ENCODE measurements around the genes BIK and TTLL12.

- PRO-cap, result bidirectional peak, plus-strand start at chr22:42343969, minus-strand start at chr22:42343840
- RRBS, result 5% methylated on average over 64 of the region's 141 CpGs
Measured at GRCh38 chr22:42343190-42344295, 73.1 kb upstream of the TCF20 start.

DNA sequence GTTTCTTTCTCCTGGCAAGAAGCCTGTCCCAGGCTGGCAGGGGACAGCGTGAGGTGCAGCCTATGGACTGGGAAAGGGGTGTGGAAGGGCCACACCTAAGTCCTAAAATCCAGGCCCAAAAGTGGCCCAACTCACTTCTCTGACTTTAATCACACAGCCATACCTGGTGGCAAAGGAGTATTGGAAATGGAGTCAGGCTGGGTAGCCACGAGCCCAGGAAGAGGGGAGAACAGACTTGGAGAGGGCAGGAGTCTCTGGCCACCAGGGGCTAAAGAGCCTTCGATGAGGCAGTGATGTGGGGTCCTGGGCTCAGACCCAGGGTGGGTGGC lies 11.0 kb downstream of the RRP7A start:
- PRO-cap, result no peak
- RRBS, result no CpG with 5 or more reads among the region's 3 CpGs

- PRO-cap, result no peak
- RRBS, result no CpG with 5 or more reads among the region's 24 CpGs
Measured at GRCh38 chr22:42564918-42565283, 11.1 kb downstream of the SERHL2 start.

DNA sequence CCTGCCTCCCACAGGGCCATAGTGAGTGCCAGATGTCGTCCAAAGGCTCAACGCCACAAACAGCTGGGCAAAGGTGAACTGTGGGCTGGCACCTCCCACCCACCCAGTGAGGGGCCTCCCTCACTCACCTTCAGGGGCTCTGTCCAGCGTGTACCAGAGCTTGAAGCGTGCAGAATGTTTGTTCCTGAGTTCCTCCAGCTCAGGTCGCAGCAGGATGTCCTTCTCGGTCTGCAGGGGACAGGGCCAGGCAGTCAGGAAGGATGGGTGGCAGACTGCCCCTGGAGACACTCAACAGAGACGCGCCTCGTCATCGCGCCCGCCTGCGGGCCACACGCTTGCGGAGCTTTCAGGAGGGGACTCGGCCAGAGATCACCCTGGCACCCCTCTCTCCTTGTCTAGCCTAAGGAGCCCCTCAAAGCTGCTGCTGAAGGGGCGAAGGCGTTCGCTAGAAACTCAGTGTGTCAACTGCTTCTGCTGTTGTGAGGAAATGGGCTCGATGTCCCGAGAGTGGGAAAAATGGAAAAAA lies 9.0 kb upstream of the POLDIP3 start:
- PRO-cap, result no peak
- RRBS, result no CpG with 5 or more reads among the region's 21 CpGs

DNA sequence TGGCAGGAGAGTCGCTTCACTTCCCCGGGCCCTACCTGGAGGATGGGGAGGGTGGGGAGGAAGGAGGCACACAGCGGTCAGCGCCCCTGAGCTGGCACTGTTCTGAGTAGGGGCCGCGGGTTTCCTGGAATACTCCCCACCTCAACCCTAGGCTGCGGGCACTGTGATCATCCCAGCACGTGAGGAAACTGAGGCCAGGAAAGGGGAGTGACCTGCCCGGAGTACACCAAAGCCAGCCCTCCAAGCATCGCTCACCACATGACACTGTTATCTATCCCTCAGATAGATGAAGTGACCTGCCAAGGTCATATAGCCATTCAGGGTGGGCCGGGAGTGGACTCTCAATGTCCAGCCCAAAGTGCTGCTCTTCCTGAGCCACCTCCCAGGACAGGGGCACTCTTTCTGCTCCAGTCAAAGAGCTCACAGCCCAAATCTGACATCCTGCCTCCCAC lies 3.4 kb upstream of the ATP5MGL start:
- PRO-cap, result no peak
- RRBS, result 100% methylated on average over 3 of the region's 11 CpGs

- PRO-cap, result no peak
- RRBS, result no CpG with 5 or more reads among the region's 18 CpGs
Measured at GRCh38 chr22:42699077-42699859, 21.4 kb downstream of the A4GALT start.

DNA sequence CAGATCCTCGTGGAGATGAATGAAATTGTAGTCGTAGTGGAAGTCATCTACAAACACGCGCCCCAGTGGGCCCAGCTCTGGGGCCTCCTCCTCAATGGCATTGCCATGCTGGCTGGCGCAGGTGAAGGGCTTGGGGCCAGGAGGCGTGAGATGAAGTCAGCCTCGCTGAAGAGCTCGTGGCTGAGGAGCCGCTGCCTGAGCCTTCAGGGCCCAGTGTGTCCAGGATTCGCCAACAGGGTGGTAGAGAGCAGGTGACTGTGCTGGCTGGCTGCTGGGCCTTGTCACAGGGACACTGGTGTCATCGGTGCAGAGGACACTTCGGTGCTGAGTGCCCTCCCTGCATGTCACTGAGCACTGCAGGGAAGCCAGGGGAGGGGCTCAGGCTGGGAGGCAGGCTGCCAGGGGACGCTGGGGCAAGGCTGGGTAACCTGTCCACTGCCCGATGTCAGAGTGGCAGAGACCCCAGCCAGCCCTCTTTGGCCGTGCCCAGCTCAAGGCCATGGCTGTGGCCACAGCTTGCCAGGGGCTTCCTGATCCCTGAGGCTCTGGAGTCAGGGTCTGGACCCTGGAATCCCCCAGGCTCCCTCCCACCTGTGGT lies 64.1 kb downstream of the ARFGAP3 start:
- PRO-cap, result no peak
- RRBS, result no CpG with 5 or more reads among the region's 15 CpGs

DNA sequence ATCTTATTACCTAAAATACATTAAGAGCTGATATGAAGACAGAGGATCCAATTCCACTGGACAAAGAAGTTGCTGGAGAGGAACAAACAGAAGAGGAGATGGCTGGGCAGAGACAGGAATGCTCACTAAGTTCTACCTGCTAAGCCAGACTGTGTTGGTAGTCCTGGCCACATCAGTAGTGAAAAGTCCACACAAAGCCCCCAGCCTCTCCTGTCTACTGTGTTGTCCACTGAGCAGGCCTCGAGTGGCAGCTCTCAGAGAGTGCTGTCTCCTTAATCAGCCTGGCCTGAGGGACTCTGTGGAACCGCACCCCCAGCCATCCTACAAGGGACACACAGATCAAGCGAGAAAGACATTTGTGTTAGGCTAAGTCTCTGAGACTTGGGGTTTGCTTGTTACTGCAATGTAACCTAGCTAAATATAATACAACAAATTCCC lies 71.0 kb downstream of the PACSIN2 start:
- PRO-cap, result no peak
- RRBS, result no CpG with 5 or more reads among the region's 3 CpGs

DNA sequence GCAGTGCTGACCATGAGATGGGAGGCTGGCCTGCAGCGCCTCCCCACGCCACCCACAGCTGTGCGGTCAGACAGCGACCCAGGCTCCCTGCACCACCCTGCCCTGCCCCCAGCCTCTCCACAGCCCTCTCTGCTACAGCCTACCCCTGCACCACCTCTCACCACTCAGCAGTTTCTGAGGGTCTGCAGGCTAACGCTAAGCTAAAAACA lies 44.2 kb downstream of the PACSIN2 start:
- PRO-cap, result no peak
- RRBS, result no CpG with 5 or more reads among the region's 5 CpGs

- PRO-cap, result no peak
- RRBS, result no CpG with 5 or more reads among the region's 9 CpGs
Measured at GRCh38 chr22:42974061-42974793, 40.7 kb downstream of the PACSIN2 start.

- PRO-cap, result unidirectional peak, plus-strand start at chr22:43110624; unidirectional peak, plus-strand start at chr22:43110750
- RRBS, result 2% methylated on average over 26 of the region's 62 CpGs
Measured at GRCh38 chr22:43110427-43111015, at the start of gene BIK. Gene BIK (plus strand): TSS chr22:43110750.

- PRO-cap, result no peak
- RRBS, result no CpG with 5 or more reads among the region's 11 CpGs
Measured at GRCh38 chr22:43114826-43115530, 4.4 kb downstream of the BIK start.

DNA sequence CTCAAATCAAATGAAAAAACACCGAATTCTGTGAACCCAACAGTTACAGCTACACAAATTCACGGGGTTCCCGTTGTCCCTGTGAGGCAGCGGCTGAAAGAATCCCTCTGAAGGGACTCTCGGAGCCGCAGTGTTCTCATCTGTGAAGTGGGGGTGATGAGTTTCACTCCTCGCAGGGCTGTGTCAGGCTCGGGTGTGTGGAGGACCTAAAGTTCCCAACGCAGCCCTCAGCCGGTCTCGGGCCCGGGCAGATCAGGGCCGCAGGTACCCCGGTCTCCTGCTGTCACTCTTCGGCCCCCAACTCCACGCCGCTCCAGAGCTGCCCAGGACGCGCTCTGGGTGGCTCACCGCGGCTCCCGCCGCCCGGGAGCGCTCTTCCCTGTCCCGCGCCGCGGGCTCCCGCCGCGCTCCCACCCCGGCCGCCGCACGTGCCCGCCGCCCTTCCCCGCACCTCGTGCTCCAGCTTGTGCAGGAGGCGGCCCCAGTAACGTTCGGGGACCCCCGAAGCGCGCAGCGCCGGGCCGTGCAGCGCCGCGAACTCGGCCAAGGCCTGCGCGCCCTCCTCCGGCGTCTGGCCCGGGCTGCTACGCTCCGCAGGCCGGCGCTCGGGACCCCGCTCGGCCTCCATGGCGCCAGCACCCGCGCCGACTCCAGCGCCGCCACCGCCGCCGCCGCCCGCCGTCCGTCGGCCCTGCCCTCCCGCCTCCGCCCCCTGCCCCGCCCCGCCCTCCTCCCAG lies at the start of gene TTLL12:
TTLL12 (minus strand) TSS at position 693 of the 737 bp plus-strand sequence.
- PRO-cap, result bidirectional peak, plus-strand start at position 230 of the sequence, minus-strand start at position 197 of the sequence; unidirectional peak, minus-strand start at position 650 of the sequence
- RRBS, result 2% methylated on average over 38 of the region's 83 CpGs

GRCh38 chr22:43226189-43226884 lies 39.4 kb upstream of the TTLL12 start:
- PRO-cap, result no peak
- RRBS, result no CpG with 5 or more reads among the region's 20 CpGs

DNA sequence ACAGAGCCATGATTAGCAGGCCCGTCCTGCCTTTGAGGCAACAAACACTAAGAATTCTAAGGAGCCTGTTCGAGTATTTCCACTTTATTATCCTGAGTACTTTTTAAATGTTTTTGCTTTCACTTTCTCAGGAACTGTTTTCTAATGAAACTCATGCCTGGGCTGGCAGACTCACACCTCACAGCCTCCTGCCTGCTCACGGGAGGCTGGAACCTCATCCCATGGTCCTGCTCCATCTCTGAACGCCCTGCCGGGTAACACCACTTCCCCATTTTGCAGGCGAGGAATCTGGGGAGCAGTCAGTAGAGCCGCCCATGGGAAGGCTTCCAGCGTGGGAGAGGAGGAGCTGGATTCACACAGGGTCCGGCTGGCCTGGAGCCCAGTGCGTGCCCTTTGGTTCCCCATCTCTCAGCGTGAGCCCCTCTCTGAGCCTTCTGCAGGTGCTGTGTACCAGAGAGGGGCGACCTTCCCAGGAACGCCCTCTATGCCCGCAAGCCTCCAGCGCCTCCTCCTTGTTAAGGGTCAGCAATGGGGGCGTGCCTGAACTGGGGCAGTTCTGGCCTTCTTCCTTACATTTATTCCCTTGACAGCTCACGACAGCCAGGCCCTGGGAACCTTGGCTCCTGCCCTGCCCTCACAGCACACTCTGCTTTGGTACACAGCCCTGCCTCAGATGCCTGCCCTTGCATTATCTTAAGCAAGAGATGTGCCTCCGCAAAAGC lies 53.5 kb downstream of the SCUBE1 start:
- PRO-cap, result no peak
- RRBS, result 85% methylated on average over 4 of the region's 18 CpGs

DNA sequence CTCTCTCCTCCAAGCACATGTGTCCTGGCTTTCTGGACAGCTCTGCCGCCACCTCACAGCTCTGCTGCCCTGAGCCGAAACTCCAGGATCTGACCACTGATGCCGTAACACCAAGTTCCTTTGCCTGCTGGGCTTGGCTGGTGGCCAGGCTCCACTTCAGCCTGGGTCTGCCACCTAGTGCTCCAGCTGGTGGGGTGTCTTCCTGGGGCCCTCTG lies 52.9 kb downstream of the SCUBE1 start:
- PRO-cap, result no peak
- RRBS, result no CpG with 5 or more reads among the region's 3 CpGs

GRCh38 chr22:43397000-43397577 lies 14.7 kb upstream of the MPPED1 start:
- PRO-cap, result no peak
- RRBS, result no CpG with 5 or more reads among the region's 21 CpGs

DNA sequence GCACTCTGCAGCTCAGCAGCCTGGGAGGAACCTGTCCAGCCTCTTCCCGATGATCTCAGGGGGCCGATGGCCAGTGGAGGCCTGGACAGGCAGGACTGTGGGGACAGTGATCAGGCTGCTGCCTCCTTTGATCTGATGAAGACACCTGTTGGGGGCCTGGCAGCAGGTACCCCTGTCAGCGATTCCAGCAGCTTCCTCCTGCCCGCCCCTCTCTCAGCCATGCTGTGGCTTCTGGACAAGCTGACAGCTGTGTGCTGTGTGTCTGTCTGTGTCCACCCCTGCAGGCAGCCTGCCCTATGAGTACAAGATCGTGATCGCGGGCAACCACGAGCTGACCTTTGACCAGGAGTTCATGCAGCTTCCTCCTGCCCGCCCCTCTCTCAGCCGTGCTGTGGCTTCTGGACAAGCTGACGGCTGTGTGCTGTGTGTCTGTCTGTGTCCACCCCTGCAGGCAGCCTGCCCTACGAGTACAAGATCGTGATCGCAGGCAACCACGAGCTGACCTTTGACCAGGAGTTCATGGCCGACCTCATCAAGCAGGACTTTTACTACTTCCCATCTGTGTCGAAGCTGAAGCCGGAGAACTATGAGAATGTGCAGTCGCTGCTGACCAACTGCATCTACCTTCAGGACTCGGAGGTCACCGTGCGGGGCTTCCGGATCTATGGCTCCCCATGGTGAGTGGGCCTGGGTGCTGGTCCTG lies 62.6 kb downstream of the MPPED1 start:
- PRO-cap, result no peak
- RRBS, result 94% methylated on average over 6 of the region's 23 CpGs

DNA sequence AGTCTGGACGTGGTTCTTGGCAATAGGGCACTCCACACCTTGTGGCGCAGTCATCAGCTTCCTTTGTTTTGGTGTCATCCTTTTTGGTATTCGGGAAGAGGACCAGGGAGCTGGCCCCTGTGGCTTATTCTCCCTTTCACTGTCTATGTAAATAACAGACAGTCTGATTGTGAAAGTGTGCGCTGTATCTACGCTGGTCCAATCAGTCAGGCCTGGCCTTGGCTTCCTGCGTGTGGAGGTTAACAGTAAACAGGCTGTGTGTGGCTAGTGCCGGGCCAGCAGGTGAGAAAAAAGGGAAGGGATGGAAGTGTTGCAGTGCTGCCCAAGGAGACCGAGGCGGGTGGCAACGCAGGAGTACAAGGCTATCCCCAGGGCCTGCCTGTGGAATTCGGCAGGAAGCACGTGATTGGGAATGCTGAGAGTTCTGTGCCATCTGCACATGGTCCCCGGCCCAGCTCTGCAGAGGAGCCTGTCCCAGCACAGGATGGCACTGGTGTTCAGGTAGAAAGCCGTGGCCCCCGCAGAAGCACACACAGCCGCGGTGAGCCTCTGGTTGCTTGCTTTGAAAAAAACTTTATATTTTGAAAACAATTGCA lies 174.7 kb downstream of the EFCAB6 start:
- PRO-cap, result no peak
- RRBS, result no CpG with 5 or more reads among the region's 17 CpGs

DNA sequence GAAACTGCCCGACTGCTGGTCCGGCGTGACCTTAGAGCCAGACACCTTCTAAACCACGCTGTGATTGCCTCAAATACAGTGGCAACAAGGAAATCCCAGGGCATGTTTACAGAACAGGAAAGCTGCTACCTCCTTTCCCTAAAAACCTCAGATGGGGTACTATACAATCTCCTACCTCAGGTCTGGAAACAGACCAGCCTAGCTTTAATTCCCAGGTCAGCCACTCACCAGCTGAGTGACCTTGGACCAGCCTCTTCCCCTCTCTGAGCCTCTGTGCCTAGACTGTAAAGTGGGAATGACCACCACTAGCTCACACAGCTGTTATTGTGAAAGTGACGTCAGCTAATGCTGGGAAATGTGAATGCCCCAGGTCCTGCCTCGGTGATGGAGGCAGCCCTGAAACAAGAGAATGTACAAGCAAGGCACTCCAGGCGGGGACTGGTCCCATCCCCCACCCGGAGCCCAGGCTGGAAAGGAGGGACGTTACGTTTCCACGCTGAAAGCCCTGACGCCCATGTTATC lies 991 bp downstream of the SULT4A1 start:
- PRO-cap, result no peak
- RRBS, result no CpG with 5 or more reads among the region's 12 CpGs

Measured in Caco-2 (cell line).